Occipital lobe (tissue), 2 donors: ENCODE data around the genes IGSF11 and CD86.

- RAMPAGE, long total RNA, result no peak
Observed at GRCh38 chr3:113754473-113754912, 7.7 kb downstream of the ATP6V1A start.

GRCh38 chr3:114005312-114005928 lies 50.9 kb downstream of the CCDC191 start:
- RAMPAGE, long total RNA, result no peak

- RAMPAGE, long total RNA, result no peak
Observed at GRCh38 chr3:114070574-114070958, 14.0 kb downstream of the QTRT2 start.

GRCh38 chr3:114351384-114352072 lies 57.7 kb downstream of the TIGIT start:
- RAMPAGE, long total RNA, result no peak

GRCh38 chr3:114452956-114453472 lies 159.2 kb downstream of the TIGIT start:
- RAMPAGE, long total RNA, result no peak

DNA sequence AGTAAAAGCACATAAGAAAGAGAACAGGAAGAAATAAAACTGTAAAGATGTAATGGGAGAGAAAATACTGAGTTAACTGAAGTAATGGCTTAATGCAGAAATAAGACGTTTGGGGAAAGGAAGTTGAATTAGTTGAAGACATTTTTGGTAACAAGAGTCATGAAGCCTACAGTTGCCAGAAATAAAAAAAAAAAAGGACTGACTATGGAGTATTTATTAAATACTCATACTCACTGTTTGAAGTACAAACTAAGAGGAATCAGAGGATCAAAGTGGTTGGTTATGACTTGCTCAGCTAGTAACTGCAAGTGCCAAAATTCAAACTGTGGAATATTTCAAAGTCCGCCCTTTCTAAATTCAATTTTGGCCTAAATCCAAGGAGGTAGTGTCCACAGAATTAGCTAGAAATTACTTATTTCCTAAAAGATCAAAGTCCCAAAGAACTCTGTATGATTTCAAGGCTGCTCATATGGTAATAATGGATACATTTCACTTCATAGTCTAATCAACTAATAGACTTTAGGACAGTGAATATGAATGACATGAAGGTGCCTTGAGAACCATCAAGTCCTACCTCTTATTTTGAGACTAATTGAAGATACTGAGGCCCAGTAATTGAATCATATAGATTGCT lies 274.5 kb downstream of the ZBTB20 start:
- RAMPAGE, long total RNA, result no peak

DNA sequence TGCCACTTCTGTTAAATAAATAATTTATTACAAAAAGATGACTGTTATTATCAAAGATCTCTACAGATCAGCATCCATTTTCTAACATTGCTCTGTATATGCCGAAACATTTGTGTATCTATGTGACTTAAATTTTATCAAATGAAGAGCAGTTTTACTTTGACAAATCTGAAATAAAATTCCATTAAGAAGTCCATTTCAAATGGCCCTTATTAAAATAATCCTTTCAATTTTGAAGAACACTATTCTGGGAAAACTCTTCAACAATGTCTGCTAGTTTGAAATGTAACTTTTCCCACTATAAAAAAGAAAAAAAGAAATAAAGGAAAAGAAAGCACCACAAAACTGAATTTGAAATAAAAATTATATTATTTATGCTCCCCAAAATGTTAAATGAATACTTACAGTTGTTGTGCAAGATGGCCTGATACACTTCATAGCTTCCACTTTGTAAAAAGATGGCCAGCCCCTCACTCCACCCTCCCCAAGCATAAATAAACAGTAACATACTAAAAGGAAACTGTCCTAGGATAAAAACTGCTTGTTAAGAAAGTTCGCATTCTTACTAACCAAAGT lies 48.1 kb downstream of the ZBTB20 start:
- RAMPAGE, long total RNA, result no peak

- RAMPAGE, long total RNA, result no peak
Observed at GRCh38 chr3:118987262-118987922, 47.3 kb downstream of the IGSF11 start.

GRCh38 chr3:119033945-119035432 lies at the start of gene IGSF11:
Gene IGSF11 (minus strand): TSS chr3:119034846.
- RAMPAGE, long total RNA, result no peak

DNA sequence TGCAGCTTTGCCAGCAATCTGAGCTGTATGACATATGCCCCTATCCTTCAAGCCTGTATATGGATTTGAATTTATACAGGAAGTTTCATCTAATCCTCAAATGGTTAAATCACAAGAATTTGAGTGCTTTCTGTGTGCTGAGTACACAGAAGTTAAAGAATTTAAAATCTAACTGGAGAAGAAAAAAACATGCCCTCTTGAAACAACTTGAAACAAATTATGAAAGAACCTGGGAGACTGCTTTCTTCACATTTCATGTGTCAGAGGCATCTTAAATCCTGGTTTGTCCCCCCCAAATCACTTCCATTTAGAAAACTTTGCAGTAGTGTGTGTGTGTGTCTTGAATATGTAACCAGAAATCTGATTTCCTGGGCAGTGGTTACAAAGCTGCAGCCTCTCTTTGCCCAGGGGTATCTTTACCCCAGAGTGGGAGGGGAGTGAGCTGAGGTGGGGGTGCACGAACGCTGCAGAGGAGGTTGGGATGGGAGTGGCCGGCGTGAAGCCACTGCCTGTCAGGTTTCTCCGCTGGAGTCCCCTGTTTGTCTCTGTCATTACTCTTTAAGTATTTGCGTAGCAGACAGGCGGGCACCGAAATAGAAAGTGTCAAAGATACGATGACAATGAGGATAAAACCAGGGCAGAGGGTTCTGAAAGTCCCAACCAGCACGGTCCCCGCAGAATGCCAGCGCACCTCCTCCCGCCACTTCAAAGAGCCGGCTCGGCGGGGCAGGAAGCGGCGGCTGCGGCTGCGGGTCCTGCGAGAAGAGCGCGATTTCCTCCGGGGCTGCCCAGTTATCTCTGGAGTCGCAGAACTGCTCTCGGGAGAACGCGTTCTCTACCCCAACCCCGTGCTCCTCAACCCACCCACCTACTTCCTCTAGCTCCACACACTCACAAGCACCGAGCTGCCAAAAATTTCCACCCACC lies 541 bp upstream of the ARHGAP31 start:
- RAMPAGE, long total RNA, result no peak

DNA sequence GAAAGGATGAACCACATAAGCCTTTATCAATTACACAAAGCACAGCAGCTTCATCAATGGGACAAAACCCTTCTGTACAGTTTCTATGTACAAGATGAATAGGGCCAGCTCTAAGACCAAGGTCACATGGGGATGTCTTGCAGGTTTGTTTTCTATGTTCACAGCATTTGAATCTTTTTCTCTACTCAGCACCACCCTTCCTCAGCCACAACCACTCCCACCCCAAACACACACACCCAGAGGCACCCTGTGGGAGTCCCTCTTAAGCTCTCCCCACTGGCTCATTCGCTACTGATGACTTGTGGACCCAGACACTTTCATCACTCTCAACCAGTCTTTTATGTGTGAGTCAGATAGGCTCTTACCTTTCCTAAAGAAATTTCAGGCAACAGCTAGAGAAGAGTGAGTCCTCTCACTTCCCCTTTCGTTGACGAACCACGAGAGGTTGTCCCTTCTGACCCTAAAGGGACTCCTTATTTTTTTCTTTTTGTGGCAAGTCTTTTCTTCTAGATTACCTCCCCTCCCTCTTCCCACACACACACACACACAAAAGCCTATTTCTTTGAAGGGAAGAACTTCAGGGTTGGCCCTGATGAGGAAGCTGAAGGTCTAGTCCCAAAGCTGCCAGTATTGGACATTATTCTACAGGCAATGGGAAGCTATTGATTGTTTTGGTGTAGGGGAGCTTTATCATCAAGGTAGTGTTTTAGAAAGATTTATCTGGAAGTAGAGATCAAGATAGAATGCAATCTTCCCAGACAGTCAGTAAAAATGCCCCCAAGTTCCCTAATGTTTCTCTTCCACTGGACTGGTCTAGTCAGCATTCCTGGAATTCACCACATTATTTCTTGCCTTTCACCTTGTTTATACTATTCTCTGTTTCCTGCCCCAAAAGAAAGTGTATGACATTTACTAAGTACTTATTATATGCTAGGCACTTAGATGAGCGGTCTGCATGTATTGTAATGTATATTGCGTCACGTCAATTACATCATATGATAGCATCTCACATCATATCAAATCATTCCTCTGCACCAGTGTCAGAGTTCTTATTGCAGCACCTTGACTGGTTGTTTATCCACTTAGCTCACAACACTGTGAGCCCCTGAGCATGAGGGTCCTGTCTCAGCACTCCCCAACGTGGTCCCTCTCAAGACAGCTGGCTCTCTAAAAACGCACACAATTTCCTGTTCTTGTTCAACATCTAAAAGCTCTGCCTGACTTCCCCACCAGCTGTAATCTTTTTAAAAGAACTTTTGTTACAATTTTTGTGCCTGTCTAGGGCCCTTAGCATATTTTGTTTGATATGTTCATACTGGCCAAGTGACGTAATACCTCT lies 58.4 kb downstream of the ARHGAP31 start:
- RAMPAGE, long total RNA, result no peak

- RAMPAGE, long total RNA, result no peak
Observed at GRCh38 chr3:119439791-119440470, 23.5 kb downstream of the TMEM39A start.

GRCh38 chr3:119562744-119563278 lies 3.4 kb upstream of the CD80 start:
- RAMPAGE, long total RNA, result no peak

DNA sequence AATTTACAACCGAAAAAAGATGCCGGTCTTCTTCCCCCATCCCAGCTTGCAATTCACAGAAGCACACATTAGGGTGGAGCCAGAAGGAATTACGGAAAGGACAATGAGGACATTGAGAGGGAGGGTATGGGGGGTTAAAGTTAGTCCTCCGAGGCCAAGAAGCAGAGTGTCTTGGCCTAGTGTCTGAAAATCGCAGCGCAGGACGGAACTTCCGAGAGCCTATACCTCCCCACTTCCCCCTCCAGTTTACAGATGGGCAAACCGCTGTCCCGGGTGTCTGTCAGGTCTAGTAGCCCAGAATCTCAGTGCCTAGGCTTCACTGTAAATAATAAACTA lies 788 bp downstream of the ADPRH start:
- RAMPAGE, long total RNA, result no peak

DNA sequence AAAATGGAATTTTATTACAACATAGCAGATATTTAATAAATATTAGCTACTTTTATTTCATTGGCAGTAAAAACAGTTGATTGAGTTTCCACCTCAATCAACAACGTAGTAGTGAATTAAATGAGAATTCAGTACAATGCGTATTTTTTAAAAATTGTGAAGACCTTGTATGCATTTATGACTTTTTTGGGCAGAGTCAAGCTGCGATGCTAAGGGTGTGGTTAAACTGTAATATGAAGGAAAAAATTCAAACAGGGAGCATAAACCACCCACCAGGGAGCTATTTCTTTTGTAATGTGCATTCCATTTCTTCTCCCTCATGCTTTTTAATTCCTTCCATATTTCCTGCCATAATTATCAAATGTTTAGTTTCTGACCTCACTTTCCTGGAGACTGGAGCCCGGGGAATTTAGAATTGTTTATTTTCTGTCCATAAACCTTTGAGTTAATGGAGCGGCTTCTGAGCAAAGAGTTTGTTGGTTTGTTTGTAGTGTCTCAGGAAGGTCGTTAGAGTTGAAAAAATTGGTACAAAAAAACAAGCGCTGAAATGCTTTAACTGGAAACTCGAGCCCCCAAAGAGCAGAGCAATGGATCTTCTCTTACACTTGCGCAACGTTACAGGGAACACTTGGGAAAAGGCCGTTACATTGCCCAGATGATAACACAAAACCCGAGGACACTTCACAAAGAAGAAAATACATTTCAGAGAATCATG lies 1.1 kb downstream of the FSTL1 start:
- RAMPAGE, long total RNA, result no peak

GRCh38 chr3:120566540-120567298 lies 29.4 kb upstream of the NDUFB4 start:
- RAMPAGE, long total RNA, result no peak

- RAMPAGE, long total RNA, result no peak
Observed at GRCh38 chr3:120568688-120569013, 27.5 kb upstream of the NDUFB4 start.

- RAMPAGE, long total RNA, result no peak
Observed at GRCh38 chr3:120688079-120688548, 6.1 kb upstream of the HGD start.

DNA sequence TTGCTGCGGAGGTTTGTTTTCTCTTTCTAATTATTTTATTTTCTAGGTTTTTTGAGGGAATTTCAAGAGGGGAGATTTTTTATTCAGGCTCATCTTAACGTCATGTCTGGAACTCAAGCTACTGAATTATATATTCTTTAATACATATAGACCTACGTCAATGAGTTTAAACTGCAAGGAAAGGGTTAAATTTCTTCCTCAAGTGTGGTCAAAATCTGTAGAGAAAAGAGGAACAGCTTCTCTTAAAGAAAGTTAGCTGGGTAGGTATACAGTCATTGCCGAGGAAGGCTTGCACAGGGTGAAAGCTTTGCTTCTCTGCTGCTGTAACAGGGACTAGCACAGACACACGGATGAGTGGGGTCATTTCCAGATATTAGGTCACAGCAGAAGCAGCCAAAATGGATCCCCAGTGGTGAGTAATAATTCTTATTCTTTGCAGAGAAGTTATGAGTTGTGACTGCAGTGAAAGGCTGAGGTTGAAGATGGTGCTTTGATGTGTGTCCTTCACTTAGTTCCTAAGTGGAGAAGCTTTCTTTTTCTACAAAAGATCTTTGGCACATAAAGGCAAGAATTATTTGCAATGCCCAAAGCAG lies at the start of gene CD86:
CD86 (plus strand) TSS at position 271 of the 593 bp plus-strand sequence.
- RAMPAGE, long total RNA, result no peak

DNA sequence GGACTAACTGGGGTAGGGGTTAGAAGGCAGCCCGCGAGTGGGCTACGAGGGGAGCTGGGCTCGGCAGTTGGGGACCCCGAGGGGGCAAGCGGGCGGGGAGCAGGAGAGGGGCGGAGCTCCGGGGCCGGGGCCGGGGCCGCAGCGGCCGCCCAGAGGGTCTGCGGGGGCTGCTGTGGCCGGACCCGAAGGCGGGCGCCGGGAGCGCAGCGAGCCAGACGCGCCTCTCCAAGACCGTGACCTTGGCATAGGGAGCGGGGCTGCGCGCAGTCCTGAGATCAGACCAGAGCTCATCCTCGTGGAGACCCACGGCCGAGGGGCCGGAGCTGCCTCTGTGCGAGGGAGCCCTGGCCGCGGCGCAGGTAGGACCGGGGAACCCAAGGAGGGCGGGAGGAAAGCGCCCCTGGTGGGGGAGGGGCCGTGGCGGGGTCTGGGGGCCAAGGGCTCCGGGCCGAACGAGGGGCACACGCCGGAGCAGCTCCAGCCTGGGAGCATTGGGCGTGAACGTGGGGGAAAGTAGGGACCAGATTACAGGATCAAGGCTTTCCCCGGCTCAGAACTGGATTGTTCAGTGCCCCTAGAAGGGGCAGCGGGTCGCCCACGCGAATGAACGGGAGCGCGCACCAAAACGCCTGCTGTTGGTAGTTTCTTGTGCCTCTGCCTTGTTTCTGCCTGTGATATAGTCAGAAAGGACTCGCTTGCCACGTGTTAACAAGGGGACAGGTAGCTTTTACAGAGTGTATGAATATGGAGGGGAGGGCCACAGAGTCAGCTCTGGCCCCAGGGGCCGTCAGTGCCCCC lies 902 bp downstream of the CASR start:
- RAMPAGE, long total RNA, result no peak